OCI-LY7 (cell line): ENCODE results near the genes S100A3 and RPS27.

DNA sequence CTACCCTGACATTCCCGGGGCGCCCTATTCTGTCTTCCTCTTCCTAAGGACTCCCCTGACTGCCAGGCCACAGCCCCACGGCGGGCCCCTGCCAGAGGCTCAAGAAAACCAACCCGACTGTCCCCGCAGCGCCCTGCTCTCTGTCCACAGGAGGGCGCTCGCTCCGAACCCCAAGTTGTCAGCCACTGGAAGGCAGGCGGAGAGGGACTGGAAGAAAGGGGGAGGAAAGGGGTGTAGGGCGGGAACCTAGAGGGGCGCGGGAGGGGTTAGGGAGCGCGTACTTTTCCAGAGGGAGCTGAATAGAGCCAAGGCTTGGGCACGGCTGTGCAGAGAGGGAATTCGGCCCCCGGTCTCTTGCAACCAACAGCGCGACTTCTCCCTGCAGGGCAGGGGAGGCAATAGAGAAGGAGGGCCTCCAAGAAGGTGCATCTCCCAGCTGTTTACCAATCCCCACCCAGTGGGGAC lies 2.6 kb downstream of the S100A6 start:
- PRO-cap = no peak
- RAMPAGE, long total RNA = no peak

GRCh38 chr1:153542804-153543434 lies 2.2 kb upstream of the S100A5 start:
- PRO-cap = no peak
- RAMPAGE, long total RNA = no peak

DNA sequence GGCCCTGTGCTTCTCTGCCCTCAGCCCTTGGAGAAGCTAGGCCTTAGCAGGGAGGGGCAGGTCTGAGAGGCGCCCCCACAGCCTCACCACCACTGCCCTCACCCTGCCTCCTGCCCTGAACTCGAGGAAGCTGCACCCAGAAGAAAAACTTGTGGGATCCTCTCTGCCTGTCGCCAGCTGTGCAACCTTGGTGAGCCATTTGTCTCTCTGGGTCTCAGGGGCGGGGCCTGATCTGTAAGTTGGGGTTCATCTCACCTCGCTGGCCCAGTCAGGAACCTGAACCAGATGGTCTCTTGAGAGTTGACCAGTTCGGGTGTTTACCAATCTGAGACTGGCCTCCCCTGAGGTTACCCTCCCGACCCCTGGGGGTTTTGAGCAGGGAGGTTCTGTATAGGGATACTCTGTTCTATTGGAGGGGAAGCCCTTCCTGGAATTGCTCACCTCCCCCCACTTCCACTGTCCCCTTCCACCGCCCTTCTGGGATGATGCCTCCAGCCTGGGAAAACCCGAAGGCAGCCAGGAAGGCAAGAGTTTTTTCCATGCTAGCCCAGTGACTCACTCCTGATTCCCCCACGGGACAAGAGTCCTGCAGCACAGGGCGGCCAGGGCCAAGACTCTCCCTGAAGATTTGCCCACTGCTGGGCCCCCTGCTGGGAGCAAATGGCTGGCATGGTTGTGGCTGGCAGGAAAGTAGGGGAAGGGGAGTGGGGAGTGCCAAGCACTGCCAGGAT lies at the start of gene S100A3:
S100A3 (minus strand) TSS at position 333 of the 731 bp plus-strand sequence.
- PRO-cap = no peak
- RAMPAGE, long total RNA = no peak

- PRO-cap = no peak
- RAMPAGE, long total RNA = no peak
Observed at GRCh38 chr1:153561249-153561850, 4.3 kb downstream of the S100A2 start.

DNA sequence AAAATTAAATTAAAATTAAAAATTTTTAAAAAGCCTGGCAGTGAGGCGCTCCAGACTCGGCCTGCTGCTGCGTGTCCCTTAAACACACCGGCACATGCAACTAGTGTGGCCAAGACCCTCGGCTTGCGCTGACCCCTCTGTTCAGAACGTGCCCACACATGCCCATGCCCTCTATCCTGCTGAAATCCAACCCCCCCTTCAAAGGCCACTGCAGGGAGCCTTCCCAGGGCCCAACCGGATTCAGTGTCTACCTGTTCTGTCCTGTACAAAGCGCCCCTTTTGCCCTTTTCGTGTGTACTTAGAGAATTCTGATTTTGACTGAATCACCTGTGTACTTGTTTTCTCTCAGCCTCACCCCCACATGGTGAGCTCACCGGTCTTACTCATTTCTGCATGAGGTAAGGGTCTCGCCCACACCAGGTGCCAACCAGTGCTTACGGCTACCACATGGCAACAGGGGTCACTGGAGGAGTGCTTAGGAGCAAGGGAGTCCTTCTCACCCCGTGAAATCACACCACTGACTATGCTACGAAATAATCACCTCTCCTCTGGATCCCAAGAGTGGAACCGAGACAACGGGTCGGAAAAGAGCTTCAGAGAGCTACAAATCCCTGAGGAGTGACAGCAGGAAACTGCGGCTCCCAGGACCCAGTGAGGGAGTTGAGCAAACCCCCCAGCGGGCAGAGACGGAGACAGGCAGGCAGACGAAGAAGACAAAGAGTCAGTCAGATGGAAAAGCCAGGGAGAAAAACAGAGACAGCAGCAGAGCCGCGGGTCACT lies 2.1 kb upstream of the S100A2 start:
- PRO-cap = no peak
- RAMPAGE, long total RNA = no peak

- PRO-cap = no peak
- RAMPAGE, long total RNA = no peak
Observed at GRCh38 chr1:153608644-153609622, 4.0 kb downstream of the S100A16 start.

DNA sequence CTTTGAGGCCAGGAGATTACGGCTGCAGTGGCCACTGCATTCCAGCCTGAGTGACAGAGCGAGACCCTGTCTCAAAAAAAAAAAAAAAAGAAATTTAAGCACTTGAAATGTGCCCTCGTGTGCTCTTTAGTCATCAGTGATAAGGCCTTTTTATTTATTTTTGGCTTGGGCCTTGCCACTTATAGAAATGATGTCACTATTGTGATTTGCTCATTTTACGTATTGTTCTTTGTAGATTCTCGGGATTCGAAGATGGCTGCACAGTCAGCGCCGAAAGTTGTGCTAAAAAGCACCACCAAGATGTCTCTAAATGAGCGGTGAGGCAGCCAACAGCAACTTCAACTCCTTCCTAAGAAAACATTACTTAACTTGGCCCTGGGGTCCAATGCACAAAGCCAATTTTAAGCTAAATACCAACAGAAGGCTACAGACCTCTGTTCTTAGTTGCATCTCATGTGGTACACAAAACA lies 2.5 kb downstream of the CHTOP start:
- PRO-cap = no peak
- RAMPAGE, long total RNA = no peak

- PRO-cap = no peak
- RAMPAGE, long total RNA = no peak
Observed at GRCh38 chr1:153667503-153667910, 3.3 kb downstream of the ILF2 start.

GRCh38 chr1:153686773-153687434 lies 8.4 kb downstream of the NPR1 start:
- PRO-cap = no peak
- RAMPAGE, long total RNA = no peak

DNA sequence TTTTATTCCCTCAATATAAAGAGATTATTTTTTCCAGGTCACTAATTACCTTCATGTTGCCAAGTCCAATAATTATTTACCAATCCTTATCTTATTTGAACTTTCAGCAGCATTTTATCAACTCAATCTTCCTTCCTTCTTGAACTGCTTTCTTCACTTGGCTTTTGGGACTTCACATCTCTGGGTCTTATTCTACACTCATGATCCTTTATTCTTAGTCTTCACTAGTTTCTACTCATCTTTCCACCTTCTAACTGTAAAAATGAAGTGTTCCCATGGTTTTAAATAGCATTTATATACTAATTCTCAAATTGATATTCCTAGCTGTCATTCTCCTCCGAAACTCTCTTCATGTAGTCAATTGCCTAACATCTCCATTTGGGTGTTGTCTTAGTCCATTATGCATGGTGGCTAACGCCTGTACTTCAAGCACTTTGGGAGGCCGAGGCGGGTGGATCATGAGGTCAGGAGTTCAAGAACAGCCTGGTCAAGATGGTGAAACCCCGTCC lies 73.1 kb downstream of the SLC27A3 start:
- PRO-cap = no peak
- RAMPAGE, long total RNA = no peak

DNA sequence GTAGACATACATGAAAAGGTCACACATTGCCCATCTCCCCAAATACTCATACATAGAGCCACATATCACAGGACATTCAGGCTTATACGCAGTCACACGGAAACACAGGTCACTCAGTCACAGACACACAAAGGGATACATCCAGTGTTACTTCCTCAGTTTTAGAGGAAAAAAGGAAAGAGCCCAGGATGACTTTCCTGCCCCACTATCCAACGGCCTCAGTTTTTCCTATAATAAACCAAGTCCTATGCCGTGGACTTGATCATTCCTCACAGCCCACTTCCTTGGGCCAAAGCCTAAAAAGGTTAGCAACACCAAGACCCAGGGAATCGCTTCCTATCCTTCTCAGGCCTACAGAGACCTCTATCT lies 1.8 kb downstream of the SLC39A1 start:
- PRO-cap = no peak
- RAMPAGE, long total RNA = no peak

GRCh38 chr1:153973182-153974160 lies 4.0 kb downstream of the JTB start:
- PRO-cap = no peak
- RAMPAGE, long total RNA = no peak

GRCh38 chr1:153978230-153979005 lies 944 bp upstream of the JTB start:
- PRO-cap = no peak
- RAMPAGE, long total RNA = no peak

- PRO-cap = bidirectional peak, plus-strand start at chr1:153990762, minus-strand start at chr1:153990568
- RAMPAGE, long total RNA = start-site peak on the plus strand at chr1:153990761-153990769, 19,115 and 110 reads in 2 replicates
Observed at GRCh38 chr1:153990416-153991407, at the start of gene RPS27. TSS of gene RPS27 (plus strand) at chr1:153990762.

- PRO-cap = no peak
- RAMPAGE, long total RNA = no peak
Observed at GRCh38 chr1:154178908-154179596, 12.8 kb downstream of the TPM3 start.

DNA sequence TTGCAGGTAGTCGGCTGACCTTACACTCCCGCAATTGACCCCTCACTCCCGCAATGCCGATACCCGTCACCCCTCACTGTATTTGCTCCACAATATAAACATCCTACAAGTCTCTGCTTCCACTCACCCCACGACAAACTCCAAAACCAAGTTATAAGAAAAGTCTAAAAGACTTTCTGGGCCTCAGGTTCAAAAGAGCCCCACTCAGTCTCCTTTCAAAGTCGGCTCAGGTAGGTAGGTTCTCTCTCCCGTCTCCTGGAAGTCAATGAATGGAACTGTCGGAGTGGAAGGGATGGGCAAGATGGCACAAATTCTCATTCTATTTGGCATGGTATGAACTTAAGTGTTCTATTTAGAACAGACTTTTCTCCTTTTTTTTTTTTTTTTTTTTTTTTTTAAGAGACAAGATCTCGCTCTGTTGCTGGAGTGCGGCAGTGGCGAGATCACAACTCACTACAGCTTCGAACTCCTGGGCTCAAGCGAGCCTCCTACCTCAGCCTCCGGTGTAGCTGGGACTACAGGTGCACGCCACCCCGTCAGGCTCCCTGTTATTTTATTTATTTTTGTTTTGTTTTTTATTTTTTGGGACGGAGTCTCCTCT lies 8.3 kb downstream of the TPM3 start:
- PRO-cap = no peak
- RAMPAGE, long total RNA = no peak

GRCh38 chr1:154272849-154273284 lies 438 bp downstream of the HAX1 start:
- PRO-cap = no peak
- RAMPAGE, long total RNA = no peak

GRCh38 chr1:154330204-154330581 lies 4.9 kb downstream of the ATP8B2 start:
- PRO-cap = no peak
- RAMPAGE, long total RNA = no peak

GRCh38 chr1:154403287-154403486 lies 2.0 kb upstream of the IL6R start:
- PRO-cap = no peak
- RAMPAGE, long total RNA = no peak

GRCh38 chr1:154408385-154408963 lies 3.3 kb downstream of the IL6R start:
- PRO-cap = no peak
- RAMPAGE, long total RNA = no peak